Hepatocyte (in vitro differentiated cells and primary cell): ENCODE results near the genes LAMC3 and POMT1.

GRCh38 chr9:130768096-130768945 lies 66.7 kb upstream of the ABL1 start:
- RAMPAGE, long total RNA = no peak
- RRBS = no CpG with 5 or more reads among the region's 7 CpGs

GRCh38 chr9:130778877-130779381 lies 56.1 kb upstream of the ABL1 start:
- RAMPAGE, long total RNA = no peak
- RRBS = no CpG with 5 or more reads among the region's 6 CpGs

DNA sequence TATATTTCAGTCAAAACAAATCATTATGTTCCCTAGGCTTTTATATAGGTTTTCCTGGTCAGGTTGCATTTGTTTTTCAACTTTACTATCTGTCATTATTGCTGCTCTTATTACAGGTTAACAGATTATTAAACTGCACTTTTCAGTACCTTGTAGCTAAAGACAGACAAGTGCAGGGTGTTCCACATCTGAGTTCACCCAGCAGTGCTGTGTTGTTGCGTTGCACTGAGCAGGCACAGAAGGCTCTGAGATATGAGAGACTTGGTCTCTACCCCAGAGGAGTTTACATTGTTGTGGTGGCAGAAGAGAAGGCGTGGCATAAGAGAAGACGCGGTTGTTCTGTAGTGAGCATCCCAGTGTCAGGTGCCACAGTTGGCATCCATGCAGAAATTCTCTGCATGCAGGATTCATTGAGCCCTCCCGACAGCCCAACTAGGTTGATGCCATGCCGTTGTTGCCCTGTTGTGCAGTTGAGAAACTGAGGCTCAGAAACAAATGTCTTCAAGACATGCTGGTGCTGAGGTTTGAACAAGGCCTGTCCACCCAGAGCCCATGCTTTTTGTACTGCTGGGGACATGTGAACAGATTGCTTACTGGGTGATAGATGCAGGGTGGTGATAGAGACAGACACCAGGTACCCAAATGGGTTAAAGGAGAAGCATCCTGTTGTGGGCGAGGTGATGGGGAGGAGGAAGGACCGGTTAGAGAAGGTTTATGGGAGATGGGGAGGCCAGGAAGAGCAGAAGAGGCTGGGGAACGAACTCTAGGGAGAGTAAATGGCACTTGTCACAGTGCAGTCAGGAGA lies 8.1 kb downstream of the ABL1 start:
- RAMPAGE, long total RNA = no peak
- RRBS = no CpG with 5 or more reads among the region's 9 CpGs

GRCh38 chr9:130860570-130861398 lies 25.7 kb downstream of the ABL1 start:
- RAMPAGE, long total RNA = no peak
- RRBS = no CpG with 5 or more reads among the region's 25 CpGs

- RAMPAGE, long total RNA = no peak
- RRBS = no CpG with 5 or more reads among the region's 4 CpGs
These were observed 21.8 kb downstream of the QRFP start for GRCh38 chr9:130874804-130875134.

DNA sequence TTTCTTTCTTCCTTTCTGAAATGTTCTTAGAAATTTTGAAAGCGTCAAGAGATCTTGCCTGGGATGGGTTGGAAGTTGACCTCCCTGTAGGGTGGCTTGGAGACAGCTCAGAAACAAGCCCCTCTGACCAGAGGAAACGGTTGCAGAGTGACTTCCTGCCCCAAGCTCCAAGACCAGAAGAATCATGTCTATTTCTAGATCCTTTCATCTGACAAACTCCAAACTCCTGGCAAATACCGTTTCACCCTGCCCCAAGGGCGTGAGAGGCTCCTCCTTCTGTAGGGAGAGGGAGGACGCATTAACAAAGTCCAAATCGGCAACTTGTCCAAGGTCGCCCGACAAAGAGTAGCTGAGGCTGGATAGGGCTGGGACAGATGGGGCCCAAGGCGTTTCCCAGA lies 3.9 kb downstream of the FIBCD1 start:
- RAMPAGE, long total RNA = no peak
- RRBS = no CpG with 5 or more reads among the region's 9 CpGs

GRCh38 chr9:131009034-131009757 lies at the start of gene LAMC3:
Gene LAMC3 (plus strand): TSS chr9:131009174.
- RAMPAGE, long total RNA = no peak
- RRBS = 5% methylated on average over 21 of the region's 82 CpGs

- RAMPAGE, long total RNA = no peak
- RRBS = no CpG with 5 or more reads among the region's 12 CpGs
These were observed 28.3 kb downstream of the LAMC3 start for GRCh38 chr9:131037203-131037775.

DNA sequence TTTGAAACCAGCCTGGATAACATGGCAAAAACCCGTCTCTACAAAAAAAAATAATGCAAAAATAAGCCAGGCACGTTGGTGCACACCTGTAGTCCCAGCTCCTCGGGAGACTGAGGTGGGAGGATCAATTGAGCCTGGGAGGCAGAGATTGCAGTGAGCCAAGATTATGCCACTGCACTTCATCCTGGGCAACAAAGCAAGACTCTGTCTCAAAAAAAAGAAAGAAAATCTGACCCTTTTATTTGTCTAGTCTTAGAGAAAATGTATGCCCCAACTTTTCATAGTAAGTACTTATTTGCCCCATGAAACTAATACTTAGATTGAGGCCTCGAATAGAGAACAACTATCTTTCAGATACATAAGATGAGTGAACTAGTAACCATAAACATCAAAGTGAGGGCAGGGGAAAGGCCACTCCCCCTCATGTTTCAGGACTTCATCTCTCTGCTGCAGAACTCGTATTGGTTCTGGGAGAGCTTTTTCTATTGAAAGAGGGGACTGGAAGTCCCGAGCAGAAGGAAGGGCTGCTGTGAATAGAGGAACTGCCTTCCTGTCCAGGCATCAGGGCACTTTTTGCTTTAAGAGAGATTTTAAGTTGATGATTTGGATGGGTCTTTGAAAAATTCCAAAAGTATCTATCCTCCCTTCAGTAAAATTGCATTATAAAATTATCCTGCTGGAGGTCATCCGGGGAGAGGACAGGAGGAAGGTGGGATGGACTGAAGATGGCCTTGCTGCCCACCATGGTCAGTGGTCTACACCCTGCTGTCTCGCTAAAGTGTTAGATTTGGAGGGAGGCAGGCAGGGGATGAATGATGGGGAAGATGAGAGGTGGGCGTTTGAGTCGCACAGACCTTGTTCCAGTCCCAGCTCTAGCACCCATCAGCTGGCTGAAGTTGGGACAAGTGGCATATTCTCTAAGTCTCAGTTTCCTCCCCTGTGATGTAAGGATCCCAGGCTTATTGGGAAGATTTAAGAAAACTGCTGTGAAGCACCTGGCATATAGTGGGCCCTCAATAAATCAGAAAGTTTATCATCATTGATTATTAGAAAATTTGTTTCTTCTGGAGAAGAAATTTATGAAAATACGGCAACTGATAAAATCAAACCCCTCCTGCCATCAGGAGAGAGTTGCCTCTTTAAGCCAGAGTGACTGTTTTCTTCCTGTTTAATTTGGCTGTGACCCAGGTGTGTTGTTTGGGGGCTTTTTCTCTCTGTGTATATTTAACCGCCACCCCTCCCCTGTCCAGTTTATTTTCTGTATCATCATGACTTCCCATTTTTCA lies 50.7 kb downstream of the FAM78A start:
- RAMPAGE, long total RNA = no peak
- RRBS = no CpG with 5 or more reads among the region's 12 CpGs

DNA sequence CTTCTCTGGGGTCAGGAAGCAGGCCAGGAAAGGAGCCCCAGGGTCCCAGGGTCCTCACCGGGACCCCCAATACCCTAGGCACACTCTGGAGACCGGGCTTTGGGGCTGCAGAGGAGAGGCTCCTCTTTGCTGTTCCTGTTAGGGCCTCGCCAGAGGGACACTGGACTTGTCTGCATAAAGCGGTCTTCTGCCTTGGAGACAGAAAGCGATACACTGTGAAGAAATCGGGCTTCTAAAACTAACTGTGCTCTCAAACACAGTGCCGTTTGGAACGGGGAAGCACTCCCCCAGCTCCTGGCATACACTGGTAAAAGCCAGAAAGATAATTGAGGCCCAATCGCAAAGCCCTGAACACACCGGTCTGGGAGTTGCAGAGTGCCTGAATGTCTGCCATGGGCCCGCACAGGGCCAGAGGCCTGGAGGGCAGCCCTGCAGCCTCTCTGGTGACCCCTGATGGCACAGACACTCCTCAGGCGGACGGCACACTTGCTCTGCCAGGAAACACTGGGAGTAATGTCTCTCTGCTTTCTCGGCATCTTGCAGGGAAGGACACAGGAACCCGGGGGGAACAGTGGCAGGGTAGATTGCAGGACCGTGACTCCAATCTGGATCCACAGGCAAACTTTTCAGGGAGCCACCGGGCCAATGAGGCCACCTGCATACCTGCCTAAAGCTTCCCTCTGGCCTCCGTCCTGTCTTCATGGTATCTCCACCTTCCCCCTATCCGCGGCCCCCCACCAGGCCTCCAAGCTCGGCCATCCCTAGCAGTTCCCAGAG lies 1.1 kb downstream of the FAM78A start:
- RAMPAGE, long total RNA = no peak
- RRBS = 69% methylated on average over 3 of the region's 21 CpGs

GRCh38 chr9:131279210-131279674 lies 2.9 kb upstream of the FAM78A start:
- RAMPAGE, long total RNA = no peak
- RRBS = no CpG with 5 or more reads among the region's 7 CpGs

GRCh38 chr9:131372745-131373552 lies 20.9 kb upstream of the PRRC2B start:
- RAMPAGE, long total RNA = no peak
- RRBS = 7% methylated on average over 14 of the region's 52 CpGs

DNA sequence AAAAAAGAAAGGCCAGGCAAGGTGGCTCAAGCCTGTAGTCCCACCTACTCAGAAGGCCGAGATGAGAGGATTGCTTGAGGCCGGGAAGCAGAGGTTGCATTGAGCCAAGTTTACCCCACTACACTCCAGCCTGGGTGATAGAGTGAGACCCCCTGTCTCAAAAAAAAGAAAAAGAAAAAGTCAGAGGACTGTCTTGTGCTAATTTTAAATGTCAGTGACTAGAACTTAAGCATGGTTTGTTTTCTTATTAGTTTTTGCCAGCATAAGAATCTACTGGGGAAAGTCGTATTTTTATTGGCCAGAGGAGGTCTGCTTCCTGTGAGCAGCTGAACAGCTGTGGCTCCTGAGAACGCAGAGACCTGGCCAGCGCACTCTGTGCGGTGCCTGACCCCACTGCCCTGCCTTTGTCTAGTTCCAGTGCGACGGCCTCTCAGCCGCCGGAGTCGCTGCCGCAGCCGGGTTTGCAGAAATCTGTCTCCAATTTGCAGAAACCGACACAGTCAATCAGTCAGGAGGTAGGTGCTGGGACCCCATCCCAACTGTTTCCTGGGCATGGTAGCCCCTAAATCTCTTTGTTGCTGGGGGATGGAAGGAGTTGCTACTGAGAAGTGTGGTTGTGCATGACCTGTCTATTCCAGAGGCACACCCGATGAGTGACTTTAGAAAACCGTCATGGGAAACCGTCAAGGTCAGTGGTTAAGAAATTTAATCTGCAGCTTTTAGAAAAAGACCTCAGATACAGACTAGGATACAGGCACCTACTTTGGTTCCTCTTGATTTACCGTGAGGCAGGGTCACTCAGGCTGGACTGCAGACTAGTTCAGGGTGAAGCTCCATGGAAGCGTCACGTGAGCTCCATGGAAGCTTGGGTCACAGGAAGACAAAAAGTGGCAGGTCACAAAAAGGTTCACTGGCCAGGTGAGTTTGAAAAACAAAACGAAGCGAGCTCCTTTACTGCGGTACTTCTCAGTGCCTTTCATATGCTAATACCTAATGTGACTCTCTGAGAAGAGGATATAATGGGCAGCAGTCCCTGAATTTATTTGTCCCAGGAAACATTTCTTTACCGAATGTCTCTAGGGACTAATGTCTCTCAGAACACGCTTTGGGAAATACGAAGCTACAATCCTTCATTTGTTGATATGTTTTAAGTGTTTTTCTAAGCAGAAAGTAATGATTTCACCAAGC lies 42.7 kb downstream of the PRRC2B start:
- RAMPAGE, long total RNA = no peak
- RRBS = no CpG with 5 or more reads among the region's 26 CpGs

- RAMPAGE, long total RNA = no peak
- RRBS = no CpG with 5 or more reads among the region's 11 CpGs
These were observed 53.1 kb downstream of the PRRC2B start for GRCh38 chr9:131446885-131447527.

DNA sequence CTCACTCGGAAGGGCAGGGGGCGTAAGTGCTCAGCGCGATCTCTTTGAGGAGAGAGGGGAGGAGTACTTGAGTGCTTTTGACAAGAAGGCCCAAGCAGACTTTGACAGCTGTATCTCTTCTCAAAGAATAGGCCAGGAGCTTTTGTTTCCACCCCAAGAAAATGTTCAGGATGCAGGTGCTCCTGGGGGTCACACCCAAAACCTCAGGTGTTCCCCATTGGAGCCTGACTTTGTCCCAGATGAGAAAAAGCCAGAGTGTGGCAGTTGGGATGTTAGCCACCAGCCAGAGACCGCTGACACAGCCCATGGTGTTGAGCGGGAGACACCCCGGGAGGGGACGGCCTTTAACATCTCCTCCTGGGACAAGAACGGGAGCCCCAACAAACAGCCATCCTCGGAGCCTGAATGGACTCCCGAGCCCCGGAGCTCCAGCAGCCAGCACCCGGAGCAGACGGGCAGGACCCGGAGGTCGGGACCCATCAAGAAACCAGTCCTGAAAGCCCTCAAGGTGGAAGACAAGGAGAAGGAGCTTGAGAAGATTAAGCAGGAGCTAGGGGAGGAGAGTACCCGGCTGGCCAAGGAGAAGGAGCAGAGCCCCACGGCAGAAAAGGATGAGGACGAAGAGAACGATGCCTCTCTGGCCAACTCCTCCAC lies 28.1 kb upstream of the POMT1 start:
- RAMPAGE, long total RNA = no peak
- RRBS = 94% methylated on average over 8 of the region's 20 CpGs

- RAMPAGE, long total RNA = no peak
- RRBS = no CpG with 5 or more reads among the region's 16 CpGs
These were observed 24.4 kb upstream of the POMT1 start for GRCh38 chr9:131478226-131478815.

- RAMPAGE, long total RNA = no peak
- RRBS = no CpG with 5 or more reads among the region's 14 CpGs
These were observed 2.3 kb upstream of the POMT1 start for GRCh38 chr9:131500343-131500846.

GRCh38 chr9:131502495-131503741 lies at the start of gene POMT1:
Gene POMT1 (plus strand): TSS chr9:131502918.
- RAMPAGE, long total RNA = no peak
- RRBS = 1% methylated on average over 13 of the region's 106 CpGs

- RAMPAGE, long total RNA = no peak
- RRBS = 98% methylated on average over 9 of the region's 26 CpGs
These were observed 8.9 kb downstream of the UCK1 start for GRCh38 chr9:131522000-131522708.

DNA sequence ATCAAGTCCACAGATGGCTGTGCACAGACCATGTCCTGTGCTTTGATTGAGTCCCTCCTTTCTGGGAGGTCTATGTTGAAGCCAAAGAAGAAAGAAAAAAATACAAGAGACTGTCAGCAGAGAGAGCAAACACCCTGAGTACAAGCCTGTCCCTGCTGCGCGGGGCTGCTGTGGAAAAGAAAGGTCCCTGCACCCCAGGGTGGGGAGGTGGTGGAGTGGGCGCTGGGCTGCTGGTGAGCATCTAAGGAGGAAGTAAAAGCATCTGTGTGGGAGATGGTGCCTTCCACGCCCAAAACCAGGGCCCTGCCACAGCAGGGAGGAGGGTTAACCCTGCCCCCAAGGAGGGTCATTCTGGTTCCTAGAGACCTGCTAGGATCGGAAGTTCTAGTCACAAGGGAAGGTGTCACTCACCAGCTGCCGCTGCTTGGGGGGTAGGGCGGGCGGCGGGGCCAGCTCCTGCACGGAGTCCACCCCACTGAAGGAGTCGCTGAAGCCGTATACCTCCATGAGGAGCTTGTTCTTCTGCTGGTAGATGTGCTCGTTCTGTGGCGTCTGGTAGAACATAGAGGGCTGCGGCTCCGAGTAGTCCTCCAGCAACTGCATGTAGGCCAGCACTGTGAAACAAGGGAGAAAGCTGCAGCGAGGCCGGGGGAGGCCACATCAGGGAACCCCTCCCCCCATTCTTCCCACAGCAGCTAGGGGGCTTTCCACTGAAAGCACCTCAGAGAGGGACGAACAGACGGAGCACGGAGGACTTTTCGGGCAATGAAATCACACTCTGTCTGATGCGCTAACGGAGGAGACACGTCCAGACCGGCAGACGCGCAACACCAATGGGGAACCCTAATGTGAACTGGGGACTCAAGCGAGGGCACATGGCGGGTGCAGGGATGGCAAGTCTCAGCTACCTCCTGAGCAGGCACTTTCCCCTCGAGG lies 76.3 kb downstream of the PRRT1B start:
- RAMPAGE, long total RNA = no peak
- RRBS = no CpG with 5 or more reads among the region's 31 CpGs